Kidney epithelial cell (primary cell): ENCODE measurements around the gene CAPZA3.

GRCh38 chr12:15732392-15732992, 56.7 kb downstream of the EPS8 start:
- RAMPAGE, long total RNA, result no peak
- RRBS, result no CpG with 5 or more reads among the region's 5 CpGs

DNA sequence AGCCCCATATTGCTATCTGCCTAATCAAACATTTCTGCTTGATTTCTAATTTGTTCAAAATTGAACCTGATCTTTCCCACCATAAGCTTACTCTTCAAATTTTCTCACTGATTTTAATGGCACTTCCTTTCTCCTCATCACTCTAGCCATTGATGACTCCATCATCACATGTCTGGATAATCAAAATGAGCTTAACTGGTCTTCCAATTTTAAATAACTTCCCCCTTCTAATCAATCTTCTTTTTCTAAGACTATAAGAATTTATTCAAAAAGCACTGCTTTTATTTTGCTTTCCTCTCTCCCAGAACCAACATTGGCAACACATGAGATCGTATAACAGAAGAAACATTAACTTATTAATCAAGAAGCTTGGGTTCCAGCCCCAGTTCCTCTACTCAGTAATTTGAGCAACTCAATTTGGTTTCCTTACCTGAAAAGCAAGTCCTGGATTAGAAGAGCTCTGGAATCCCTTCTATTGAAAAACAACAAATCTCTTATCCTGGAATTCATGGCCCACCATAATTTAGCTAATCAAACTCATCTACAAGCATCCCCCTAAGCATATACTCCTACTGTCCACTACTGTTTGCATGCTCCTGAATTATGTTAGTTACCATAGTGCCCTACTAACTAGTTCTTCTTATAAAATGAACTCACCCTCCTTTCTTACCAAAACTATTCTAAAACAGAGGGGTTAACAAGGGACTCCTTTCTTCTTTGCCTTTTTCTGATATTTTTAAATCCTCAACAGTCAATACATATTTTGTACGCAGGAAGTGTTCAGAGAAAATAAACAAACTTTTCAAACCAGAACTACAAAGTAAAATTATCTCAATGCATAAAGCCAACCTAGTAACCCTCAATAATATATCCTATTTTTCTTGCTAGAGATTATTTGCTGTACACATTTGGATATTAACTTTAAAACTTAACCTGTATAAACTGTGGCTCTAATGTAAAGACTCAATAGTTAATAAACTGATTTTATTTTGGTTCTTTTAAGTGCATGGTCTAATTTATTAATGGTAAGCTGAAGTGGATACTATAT, 42.6 kb downstream of the EPS8 start:
- RAMPAGE, long total RNA, result no peak
- RRBS, result no CpG with 5 or more reads among the region's 2 CpGs

- RAMPAGE, long total RNA, result no peak
- RRBS, result no CpG with 5 or more reads among the region's 4 CpGs
Observed at GRCh38 chr12:15862745-15863328, 19.4 kb upstream of the STRAP start.

GRCh38 chr12:15992106-15992734, 81.1 kb downstream of the DERA start:
- RAMPAGE, long total RNA, result no peak
- RRBS, result no CpG with 5 or more reads among the region's 1 CpG

- RAMPAGE, long total RNA, result no peak
- RRBS, result no CpG with 5 or more reads among the region's 5 CpGs
Observed at GRCh38 chr12:16347924-16348303, 469 bp downstream of the MGST1 start.

DNA sequence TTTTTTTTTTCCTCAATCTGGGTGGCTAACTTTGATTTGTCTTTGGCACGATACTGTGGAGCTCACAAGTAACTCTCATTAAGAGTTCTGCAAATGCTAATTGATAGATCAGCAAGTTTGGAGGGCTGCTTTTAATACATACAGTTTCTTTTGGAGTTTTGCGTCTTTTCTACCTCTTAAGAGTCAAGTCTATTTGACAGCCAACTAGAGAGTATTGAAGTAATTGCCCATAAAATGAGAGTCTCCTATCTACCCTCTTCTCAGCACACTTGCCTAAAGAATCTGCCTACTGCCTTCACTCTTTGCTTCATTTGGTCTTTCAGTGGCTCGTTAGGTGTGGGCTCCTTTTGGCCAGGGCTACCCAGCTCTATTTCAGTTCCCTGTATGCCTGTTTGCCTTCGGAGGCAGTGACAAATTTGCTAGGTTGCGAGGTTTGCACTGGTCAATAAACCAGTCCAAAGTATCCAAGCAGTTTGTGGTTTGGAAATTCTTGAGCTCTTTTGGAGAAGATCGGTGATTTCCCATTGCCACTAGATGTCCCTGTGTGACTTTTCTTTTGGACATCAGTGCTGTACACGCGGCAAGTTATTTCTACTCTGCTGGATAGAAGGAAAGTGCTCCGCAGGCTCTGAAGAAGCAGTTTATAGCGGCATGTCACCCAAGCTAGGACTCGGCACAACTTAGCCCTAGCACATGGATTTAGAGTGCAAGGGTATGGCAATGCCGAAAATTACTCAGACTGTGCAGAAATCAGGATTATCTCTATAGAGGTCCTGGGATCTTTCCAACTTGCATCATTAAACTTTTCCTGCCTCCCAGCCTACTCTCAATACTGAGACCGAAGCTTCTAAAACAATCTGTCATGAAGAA, 38.5 kb downstream of the MGST1 start:
- RAMPAGE, long total RNA, result no peak
- RRBS, result no CpG with 5 or more reads among the region's 13 CpGs

- RAMPAGE, long total RNA, result no peak
- RRBS, result no CpG with 5 or more reads among the region's 2 CpGs
Observed at GRCh38 chr12:16603153-16603550, 2.8 kb downstream of the LMO3 start.

- RAMPAGE, long total RNA, result no peak
- RRBS, result no CpG with 5 or more reads among the region's 1 CpG
Observed at GRCh38 chr12:18428791-18429254, 167.5 kb downstream of the PIK3C2G start.

DNA sequence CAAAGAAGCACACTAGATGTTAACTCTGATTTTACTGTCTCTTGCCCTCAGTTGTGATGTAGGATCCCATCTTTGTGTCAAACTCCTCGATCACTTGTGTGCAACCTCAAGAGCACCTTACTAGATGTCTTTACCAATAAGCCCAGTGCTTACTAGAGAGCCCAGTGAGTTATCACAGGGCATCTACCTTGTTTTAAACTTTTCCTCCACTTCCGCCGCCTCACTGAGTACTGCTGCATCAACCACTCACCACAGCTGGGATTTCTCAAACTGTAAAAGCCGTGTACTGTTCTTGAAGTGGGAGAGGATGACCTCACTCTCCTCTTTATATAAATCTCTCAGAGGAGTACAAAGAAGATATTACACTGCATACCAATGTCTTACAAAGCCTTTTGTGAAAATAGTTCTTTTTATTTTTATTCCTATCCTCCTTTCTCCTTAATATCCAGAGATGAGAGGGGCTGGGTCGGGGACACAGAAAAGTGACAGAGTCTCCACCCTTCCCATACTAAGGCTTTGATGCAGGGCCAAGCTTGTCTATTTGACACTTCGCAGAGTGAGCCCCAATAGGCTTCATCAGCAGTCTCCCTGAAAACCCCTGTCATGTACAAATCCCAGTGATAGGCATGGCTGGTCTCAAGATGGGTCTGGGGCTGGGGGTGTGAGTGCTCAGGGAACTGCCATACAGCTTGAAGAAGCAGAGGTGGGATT, 94.1 kb downstream of the PLCZ1 start:
- RAMPAGE, long total RNA, result no peak
- RRBS, result no CpG with 5 or more reads among the region's 6 CpGs

- RAMPAGE, long total RNA, result no peak
- RRBS, result no CpG with 5 or more reads among the region's 5 CpGs
Observed at GRCh38 chr12:18737853-18738418, at the start of gene CAPZA3. TSS of gene CAPZA3 (plus strand) at chr12:18738119.

DNA sequence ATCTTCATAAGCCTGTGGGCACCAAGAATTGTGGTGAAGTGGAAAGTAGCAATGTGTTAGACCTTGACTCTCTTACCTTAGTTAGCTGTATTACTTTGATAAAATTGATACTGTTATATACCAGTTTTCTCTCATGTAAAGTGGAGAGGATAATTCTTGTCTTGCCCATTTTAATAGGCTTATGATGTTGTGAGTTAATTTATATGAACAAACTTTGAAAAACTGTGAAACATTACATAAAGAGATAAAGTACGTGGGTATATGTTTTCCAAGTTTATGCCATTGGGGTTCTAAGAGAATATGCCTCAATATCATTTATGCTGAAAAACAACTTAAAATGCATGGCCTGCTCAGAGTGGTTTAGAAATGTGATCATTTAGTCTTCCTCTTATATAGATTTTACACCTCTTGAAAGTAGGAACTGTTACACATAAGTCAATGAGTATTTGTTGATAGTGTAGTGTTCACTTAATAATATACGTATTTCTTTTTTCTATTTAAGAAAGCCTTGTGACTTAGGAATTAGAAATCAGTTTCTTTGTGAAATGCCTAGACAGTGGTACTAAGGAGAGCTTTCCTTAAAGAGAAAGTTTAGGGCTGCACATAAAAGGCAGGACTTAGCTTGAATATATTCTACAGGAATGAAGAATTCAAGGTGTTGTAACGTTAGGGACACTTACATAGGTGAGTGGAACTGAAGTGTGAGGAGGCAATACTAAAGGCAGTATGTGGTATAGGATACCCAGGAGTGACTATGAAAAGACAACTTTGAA, 17.4 kb downstream of the PLEKHA5 start:
- RAMPAGE, long total RNA, result no peak
- RRBS, result no CpG with 5 or more reads among the region's 3 CpGs

DNA sequence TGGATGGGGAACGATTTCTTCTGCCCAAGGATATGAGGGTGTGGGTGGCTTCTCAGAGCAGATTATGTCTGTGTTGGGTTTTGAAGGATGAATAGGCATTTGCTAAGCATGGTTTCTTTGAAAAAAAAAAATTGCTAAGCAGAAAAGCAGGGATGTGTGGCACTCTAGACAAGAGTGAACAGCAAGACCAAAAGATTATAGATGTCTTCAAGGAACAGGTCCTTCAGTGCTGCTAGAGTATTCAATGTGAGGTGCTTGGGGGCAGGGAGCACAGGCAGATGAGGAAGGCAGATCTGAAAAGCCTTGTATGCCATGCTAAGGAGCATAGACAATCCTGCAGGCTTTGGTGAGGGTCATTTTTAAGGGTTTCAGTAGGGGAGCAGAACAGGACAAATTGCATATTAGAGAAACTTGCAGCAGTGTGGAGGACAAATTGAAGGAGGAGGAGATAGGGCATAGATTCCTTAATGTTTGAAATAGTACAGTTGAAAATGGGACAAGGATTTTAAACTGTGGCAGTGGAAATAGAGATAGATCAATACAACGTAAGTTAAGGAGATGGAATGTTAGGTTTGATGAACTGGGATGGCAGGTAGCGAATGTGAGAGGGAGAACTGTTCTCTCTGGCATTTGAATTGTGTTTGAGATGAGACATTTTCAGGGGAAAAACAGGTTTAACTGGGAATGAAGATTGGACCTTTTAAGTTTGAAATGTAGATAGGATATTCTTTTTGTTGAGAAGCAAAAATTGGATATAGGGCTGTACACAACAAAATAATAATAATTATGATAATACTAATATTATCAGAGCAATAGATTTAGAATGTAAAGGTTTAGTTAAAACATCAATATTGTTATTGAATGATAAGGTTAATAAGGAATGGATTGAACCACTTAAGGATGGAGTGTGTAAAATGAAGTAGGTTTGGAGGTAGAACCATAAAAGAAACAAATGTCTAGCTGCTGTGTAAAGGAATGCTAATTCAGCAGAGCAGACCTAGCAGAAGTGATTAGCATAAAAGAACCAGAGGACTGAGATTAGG, 84.0 kb downstream of the PLEKHA5 start:
- RAMPAGE, long total RNA, result no peak
- RRBS, result no CpG with 5 or more reads among the region's 3 CpGs

DNA sequence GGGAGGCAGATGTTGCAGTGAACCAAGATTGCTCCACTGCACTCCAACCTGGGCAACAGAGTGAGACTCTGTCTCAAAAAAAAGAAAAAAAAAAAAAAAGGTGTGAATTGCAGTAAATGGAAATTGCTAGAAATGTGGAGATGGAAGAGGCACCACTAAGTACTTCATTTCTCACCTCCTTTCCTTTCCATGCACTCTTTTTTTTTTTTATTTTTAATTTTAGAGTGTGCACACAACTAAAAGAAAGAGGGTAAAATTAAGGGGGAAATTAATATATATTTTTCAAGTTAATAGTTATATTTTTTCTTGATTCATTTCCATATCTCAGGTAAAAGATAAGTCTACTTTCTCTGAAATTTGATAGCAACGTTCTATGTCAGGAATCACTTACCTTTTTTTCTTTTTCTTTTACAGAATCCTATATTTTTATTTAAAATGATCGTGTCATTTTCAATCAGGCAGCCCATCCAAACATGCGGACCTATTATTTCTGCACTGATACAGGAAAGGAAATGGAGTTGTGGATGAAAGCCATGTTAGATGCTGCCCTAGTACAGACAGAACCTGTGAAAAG, 139.9 kb downstream of the PLEKHA5 start:
- RAMPAGE, long total RNA, result no peak
- RRBS, result no CpG with 5 or more reads among the region's 3 CpGs

- RAMPAGE, long total RNA, result no peak
- RRBS, result 2% methylated on average over 14 of the region's 21 CpGs
Observed at GRCh38 chr12:19439110-19439402, 236 bp upstream of the AEBP2 start.

DNA sequence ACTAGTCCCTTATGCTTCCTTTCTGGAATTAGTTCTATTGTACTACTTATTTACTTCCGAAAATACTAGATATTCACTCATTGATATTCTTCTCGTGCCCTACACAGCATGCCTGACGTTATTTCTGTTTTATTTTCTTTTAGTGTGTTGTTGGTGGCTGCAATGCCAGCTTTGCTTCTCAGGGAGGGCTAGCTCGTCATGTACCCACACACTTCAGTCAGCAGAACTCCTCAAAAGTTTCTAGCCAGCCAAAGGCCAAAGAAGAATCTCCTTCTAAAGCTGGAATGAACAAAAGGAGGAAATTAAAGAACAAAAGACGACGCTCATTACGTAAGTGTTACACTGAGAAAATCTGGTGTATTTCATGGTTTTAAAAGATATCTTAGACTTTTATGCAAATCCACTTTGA, 54.4 kb downstream of the AEBP2 start:
- RAMPAGE, long total RNA, result no peak
- RRBS, result no CpG with 5 or more reads among the region's 7 CpGs

DNA sequence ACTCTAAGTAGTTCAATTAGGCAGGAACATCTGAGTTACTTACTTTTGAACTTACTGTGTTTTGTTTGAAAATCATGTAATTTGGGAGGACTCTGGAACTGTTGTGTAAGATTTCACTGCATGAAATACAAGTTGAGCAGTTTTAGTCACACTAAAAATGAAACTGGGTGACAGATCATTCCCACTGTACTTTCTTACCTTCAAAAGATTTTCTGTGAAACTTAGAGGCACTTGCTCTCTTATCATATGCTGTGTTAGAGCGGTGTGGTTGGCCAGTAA, 113.1 kb downstream of the AEBP2 start:
- RAMPAGE, long total RNA, result no peak
- RRBS, result no CpG with 5 or more reads among the region's 1 CpG

GRCh38 chr12:20283966-20284249, 84.4 kb upstream of the PDE3A start:
- RAMPAGE, long total RNA, result no peak
- RRBS, result no CpG with 5 or more reads among the region's 4 CpGs

GRCh38 chr12:20368627-20369416, 485 bp downstream of the PDE3A start:
- RAMPAGE, long total RNA, result no peak
- RRBS, result 1% methylated on average over 35 of the region's 64 CpGs

DNA sequence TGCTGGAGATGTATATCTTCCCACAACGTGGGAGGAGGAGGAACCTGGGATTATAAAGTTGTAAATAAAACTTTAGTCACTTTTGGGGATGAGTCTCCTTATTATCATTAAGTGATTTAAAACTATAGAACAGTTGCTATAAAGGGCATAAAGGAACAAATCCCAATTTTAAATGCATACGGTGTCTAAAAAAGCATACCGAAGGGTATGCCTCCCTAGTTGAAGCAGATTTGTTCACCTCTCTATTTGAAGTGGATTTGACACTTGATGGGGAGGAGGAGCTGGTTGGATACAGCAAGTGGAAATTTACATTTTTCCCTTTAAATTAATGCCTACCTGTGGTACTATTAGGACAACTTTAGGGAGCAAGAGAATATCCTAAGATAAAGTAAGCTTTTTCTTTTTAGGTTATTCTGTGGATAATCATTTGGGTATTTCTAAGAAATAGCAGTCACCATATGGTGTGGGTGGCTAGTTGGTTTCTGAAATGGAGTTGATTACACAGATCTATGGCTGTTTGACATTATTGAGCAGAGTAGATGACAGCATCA, 2.8 kb downstream of the PDE3A start:
- RAMPAGE, long total RNA, result no peak
- RRBS, result no CpG with 5 or more reads among the region's 3 CpGs

GRCh38 chr12:21354045-21354326, 18.7 kb upstream of the IAPP start:
- RAMPAGE, long total RNA, result no peak
- RRBS, result no CpG with 5 or more reads among the region's 3 CpGs